Pericardium fibroblast (primary cell): Measurements from ENCODE around the gene NMRAL1.

DNA sequence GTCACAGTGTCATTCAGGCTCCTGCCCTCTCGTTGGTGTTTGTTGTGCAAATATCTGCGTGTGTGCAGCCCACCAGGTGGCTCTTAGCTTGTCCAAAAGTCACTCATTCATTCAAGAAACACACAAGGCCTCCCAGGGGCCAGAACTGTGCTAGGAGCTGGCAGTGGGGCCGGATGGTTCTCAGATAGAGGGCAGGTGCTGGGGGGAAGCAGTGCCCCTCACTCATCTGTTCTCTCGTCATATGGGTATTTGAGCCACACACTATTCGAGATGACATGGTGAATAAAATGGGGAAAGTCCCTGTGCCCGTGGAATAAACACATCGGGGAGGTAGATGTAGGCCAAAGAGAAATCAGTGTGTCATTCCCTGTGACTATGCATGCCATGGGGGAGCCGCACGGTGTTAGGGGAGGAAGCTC, 18.1 kb downstream of the VASN start:
- RAMPAGE, long total RNA = no peak

DNA sequence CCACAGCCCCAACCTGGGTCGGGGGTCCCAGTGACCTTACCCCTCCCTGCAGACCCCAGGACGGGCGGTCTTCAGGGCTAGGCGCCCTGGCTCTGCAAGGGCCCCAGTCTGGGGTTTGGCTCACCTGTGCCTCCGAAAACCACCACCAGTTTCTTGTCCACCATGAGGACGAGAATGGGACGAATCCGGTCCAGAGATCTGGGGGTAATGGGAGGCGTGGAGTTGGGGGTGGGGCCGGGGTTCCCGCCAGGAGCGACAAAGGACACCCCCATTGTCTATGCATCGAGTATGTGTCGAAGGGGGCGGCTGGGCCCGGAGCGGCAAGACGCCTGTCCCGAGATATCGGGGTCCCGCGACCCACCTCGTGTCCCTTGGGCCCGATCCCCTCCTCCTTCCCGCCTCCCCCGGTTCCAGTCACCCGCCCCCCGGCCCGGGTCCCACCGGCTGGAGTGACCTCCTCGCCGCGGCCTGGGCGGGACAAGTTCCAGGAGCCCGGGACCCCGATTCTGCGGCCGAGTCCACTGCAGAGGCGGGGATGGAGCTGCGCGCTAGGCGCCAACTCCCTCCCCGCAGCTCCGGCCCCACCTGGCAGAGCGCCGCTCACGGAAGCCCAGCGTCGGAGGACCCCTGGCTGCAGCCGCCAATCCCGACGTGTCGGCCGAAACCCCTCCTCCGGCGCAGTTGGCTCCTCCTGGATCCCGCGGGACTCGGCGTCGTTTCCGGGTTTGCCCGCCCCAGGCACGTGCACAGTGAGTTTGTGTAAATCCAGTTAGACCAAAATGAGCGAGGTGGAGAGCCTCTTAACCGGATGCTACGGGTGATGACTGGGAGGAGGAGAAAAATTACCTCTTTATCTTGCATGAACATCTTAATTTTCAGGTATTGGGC, at the start of gene NMRAL1:
NMRAL1 (minus strand) TSS at position 657 of the 888 bp plus-strand sequence.
- RAMPAGE, long total RNA = start-site peak on the minus strand centred at position 598 of the sequence, 130 bp wide, 546 and 323 reads in 2 replicates

DNA sequence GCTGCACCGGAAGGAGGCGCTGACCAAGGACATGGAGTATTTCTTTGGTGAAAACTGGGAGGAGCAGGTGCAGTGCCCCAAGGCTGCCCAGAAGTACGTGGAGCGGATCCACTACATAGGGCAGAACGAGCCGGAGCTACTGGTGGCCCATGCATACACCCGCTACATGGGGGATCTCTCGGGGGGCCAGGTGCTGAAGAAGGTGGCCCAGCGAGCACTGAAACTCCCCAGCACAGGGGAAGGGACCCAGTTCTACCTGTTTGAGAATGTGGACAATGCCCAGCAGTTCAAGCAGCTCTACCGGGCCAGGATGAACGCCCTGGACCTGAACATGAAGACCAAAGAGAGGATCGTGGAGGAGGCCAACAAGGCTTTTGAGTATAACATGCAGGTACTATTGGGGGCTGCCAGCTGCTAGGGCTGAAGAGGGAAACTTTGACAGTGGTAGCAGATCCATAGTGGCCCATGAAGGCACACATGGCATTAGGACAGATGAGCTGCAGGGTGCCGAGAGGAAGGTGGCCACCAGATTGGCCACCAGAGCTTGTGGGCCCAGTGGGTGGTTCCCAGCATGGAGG, 30.7 kb downstream of the CDIP1 start:
- RAMPAGE, long total RNA = no peak

- RAMPAGE, long total RNA = no peak
Observed at GRCh38 chr16:4609186-4610324, 5.1 kb downstream of the UBALD1 start.

DNA sequence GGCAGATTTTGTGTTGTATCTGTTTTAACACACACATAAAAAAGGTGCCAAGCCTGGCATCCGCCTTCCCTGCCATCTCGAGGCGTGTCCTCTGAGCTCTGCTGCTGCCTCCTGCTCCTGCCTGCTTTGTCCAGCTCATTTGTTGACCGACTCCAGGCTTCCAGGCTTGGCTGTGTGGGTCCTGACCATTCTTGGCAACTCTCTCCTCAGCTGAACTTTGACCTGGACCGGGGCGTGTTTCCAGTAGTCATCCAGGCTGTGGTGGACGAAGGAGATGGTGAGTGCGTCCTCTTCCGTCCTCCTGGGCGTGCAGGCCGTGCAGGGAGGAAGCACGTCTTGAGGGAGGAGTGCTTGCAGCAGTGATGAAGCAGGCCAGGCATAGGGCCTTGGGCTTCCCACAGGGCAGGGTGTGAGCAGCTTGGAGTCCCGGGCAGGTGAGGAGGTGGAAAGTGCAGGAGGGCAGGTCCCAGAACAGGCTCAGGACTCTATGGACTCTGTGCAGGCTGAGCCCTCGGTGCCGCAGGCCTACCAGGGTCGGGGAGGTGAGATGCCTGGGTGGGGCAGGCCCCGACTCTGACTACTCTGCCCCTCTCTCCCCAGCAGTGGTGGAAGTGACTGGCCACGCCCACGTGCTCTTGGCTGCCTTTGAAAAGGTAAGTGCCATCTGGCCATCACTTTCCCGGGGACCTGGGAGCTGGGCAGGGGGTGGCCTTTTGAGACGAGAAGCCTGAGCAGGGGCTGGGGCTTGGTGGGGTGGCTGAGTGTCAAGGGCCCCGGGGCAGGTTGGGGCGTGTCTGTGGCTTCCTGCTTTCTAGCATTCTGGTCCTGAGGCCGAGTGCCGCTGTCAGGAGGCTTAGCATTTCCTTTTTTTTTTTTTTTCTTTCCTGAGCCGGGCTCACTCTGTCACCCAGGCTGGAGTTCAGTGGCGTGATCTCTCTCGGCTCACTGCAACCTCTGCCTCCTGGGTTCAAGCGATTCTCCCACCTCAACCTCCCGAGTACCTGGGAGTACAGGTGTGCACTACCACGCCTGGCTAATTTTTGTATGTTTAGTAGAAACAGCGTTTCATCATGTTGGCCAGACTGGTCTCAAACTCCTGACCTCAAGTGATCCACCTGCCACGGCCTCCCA, 28.5 kb upstream of the NUDT16L1 start:
- RAMPAGE, long total RNA = no peak

DNA sequence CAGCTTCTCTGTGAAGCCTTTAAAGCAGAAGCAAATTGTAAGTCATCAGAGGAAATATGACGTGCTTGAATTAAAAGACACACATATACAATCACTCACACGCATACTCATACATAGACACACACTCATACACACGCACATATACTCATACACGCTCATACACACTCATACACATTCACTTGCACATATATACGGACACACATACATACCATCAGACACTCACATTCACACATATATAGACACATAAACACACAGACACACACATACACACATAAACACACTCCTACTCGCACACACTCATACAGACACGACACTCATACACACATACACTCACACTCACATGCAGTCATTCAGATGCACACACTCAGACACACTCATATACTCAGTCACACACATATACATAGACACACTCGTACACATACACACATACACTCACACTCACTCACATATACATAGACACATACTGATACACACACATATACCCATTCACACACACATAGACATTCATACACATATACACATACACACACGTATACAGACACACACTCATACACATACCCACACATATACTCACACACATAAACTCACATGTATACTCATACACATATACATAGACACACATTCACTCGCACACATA, 25.0 kb upstream of the NUDT16L1 start:
- RAMPAGE, long total RNA = no peak

DNA sequence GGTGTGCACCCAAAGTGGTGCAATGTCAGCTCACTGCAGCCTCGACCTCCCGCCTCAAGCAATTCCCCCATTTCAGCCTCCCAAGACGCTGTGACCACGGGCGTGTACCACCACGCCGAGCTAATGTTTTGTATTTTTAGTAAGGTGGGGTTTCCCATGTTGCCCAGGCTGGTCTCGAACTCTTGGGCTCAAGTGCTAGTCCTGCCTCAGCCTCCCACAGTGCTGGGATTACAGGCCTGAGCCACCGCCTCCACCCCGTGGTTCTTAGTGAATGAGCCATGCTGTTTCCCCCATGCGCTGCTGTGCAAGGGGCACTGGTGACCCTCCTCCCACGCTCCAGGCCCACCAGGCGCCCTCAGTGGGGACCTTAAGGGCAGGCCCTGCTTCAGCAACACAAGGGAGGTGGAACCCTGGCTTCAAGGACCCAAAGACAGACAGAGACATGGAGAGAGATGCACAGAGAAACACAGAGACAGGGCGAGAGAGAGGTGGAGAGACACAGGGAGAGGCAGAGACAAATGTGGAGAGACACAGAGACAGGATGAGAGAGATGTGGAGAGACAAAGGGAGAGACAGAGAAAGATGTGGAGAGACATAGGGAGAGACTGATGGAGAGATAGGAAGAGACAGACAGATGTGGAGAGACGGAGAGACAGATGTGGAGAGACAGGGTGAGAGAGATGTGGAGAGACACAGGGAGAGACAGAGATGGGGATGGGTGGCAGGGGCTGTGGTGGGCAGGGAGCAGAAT, 15.3 kb upstream of the NUDT16L1 start:
- RAMPAGE, long total RNA = no peak

DNA sequence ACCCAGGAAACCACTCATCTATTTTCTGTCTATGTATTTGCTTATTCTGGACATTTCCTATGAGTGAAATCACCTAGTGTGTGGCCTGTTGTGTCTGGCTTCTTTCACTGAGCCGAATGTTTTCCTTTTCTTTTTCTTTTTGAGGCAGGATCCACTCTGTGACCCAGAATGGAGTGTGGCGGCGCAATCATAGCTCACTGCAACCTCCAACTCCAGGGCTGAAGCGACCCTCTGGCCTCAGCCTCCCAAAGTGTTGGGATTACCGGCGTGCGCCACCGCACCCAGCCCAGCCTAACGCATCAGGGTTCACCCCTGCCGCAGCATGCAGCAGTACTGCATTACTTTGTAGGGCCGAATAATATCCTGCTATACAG, 10.8 kb downstream of the ANKS3 start:
- RAMPAGE, long total RNA = no peak

DNA sequence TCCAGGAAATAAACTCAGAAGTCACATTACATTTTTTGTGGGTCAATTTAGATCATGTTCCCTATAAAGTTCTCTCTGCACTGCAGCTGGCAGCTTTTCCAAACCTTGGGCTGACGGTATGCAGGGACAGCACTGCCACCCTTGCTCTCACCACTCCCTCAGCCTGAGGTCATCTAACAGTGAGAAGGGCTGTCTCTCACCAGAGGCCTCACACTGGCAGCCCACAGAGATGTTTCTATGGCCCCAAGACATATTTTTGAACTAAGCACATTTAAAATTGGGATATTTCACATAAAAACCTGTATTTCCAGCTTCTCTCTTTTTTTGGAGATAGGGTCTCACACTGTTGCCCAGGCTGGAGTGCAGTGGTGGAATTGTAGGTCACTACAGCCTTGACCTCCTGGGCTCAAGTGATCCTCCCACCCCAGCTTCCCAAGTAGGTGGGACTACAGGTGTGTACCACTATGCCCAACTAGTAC, 18.1 kb downstream of the GLYR1 start:
- RAMPAGE, long total RNA = no peak

- RAMPAGE, long total RNA = no peak
Observed at GRCh38 chr16:4860226-4861246, 13.3 kb downstream of the UBN1 start.

GRCh38 chr16:4866643-4867837, 19.8 kb downstream of the UBN1 start:
- RAMPAGE, long total RNA = no peak

- RAMPAGE, long total RNA = no peak
Observed at GRCh38 chr16:4874595-4875640, 27.6 kb downstream of the UBN1 start.

DNA sequence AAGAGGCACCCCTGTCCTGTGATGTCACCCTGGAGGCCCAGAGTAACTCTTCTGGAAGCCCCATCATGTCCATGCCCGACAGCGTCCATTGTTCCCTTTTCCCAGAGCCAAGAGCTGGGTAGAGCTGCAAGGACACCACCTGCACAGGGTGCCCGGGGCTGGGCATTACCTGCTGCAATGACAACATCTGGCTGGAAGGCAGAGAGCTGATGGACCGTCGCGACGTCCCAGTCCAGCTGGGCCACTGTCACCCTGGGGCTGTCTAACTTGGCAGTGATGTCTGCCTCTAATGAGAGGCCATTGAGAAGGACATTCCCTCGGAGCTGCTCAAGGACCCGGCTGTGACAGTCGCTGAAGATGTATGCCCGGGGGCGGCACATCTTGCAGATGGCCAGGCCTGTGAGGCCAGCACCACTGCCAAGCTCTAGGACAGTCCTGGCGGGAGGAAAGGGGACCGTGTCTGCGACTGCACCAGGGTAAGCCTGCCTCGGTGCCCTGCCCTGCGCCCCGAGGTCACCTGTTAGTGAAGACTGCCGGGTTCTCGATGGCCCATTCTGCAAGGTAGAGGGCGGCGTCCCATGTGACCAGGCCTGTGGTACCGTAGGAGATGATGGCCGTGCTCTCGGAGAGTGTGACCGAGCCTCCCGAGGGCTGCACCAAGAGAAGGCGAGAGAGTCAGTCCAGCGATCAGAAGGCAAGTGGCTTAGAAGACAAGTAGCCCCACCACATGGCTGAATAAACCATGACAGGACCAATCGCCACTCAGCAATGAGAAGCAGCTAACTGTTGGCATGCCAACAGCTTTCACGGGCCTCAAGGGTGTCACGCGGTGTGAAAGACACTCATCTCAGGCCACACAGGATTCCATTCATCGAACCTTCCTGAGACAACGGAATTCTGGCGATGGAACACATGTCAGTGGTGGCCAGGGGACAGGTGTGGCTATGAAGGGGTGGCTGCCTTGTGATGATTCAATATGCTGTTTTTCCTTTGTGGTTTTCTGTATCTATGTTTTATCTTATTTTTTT, 7.4 kb downstream of the EEF2KMT start:
- RAMPAGE, long total RNA = no peak

DNA sequence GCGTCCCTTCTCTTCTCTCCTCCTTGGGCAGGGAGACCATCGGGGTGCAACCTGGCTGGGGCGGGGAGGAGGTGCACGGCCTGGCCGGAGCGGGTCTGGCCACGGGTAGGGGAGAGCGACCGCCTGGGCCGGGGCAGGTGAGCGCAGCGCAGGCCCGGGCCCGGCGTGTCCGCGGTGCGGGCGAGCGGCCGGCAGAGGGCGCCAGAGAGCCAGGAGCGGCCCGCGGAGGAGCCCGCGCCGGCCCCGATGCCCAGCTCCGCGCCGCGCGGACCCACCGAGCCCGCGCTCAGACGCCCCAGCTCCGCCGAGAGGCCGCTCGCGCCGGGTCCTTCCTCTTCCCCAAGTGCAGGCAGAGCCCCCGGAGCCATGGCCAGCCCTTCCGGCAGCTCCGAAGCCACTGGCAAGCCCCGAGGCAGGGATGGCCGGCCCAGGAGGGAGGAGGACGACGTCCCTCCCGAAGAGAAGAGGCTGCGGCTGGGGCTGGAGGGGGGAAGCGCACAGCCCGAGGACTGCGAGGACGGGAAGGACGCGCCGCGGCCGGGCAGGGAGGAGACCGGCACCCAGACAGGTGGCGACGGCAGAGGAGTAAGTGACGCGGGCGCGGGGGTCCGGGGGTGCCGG, 142.0 kb upstream of the EEF2KMT start:
- RAMPAGE, long total RNA = no peak

DNA sequence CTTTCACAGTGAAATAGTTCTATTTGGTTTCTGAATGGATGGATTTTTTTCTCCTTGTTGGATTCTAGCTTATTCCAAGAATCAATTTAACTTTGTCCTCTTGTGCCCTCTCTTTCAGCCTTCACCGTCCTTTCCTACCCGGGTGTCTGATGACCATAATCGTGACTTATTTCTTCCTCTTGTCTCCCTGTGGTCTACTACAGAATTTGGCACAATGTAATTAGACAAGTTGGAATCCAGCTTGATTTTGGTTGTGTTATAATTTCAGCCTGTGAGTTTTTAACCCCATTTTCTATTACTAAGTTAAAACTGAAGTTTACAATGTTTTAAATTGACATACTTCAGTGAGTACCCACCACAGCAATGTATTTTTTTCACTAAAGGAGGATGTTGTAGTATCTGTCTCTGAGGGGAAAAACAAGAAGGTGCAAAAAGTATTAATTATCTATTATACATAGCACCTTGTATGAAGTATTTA, 262.0 kb downstream of the TMEM114 start:
- RAMPAGE, long total RNA = no peak

- RAMPAGE, long total RNA = no peak
Observed at GRCh38 chr16:8594042-8594574, 3.8 kb upstream of the TMEM114 start.

GRCh38 chr16:8712628-8713365, 38.4 kb downstream of the ABAT start:
- RAMPAGE, long total RNA = no peak

GRCh38 chr16:8836045-8836628, 32.7 kb downstream of the CARHSP1 start:
- RAMPAGE, long total RNA = no peak

DNA sequence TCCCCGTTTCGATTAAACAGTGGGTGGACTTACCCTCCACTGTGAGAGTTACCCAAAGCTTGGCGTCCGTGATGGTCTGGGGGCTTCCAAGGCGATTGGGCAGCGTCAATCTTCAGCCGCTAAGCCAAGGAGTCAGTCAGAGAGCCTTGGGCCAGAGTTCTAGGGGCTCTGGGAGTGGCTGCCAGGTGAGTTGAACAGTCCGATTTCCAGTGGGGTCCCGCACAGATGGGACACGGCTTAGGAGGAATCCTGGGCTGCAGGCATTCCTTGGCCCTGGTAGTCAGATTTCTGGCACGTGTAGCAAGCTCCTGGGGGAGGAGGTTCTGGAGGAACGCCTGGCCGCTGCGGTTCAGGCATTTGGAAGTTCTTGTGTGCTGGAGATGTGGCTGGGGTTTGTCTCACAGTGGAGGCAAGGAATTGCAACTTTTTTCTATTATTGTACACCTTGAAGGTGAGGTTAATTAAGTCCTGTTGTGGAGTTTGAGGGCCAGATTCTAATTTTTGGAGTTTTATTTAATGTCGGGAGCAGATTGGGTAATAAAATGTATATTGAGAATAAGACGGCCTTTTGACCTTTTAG, 25.5 kb downstream of the CARHSP1 start:
- RAMPAGE, long total RNA = no peak

- RAMPAGE, long total RNA = no peak
Observed at GRCh38 chr16:8847722-8848802, 20.7 kb downstream of the CARHSP1 start.